Measurements from ENCODE around the gene SERINC3.

DNA sequence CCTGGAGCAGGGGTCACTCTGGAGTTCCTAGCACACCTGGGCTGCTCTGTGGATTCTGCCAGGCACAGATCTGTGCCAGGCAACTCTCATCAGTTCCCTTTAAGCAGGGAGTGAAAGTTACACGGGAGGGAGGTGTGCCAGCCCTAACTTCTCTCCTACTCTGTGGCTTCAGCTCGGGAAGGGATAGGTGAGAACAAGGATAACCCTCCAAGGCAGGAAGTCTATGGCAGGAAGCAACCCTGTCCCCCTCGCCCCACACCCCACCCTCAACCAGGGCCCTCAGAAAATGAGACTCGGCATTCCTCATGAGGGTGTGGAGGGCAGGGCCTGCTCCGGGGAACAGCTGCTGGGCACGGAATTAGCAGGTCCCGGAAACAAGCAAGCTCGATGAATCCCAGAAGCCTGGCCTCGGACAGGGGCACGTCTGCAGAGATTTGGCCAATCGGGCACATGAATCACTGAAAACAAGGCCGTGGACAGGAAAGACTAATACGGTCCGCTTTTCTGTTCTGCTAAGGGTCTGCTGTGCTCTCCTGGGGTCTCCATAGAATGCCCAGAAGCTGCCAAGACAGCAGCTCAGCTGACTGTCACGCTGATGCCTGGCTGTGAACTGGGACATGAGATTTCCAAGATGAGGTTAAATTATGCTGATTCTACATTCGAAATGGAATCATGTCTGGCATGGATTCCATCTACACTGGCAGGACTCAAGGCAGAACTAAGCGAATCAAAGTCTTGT lies 9.8 kb downstream of the JPH2 start:
- RRBS, result no CpG with 5 or more reads among the region's 17 CpGs

DNA sequence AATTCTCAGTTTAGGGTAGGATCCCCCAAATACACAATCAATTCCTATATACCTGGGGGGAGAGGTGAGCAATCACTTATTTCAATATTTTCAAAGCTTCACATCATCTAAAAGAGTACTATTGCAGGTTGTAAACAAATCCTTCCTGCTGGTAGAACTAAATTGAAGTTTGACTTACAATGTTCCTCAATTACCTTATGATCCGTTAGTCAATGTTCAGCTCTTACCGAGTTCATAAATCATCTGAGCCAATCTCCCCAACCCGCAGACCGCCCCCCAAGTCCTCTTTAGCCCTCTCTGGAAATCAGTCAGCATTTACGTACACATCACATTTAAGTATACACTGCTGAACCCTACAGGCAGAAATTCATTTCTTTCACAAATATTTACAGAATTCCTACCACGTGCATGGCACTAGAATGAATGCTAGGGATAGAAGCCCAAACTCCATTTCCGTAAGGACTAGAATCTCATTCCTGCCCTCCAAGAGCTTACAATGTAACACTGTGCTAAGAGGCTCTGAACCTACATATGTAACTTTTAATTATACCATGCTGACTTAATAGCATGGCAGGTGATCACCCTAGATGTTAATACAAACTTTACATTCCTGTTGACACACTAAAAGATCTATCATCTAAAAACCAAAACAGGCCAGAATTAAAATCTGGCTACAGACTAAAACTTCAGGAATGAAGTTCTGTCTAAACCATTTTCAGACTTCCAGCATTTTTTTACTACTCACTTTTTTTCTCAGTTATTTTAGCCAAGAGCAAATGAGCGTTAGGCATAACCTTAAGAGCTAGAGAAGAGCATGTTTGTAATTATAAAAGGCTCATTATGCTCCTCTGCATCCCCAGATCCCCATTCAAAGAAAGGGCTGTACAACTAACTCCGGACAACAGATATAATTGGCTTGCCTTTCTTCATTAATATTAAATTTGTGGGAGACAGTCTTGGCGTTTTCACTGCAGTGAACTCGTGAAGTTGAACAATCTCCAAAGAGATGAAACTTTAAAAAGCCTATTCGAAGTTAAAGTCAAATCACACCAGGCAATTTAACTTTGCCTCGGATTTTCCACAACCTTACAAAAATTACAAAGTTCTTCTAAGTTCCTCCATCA lies 1.6 kb downstream of the OSER1 start:
- RRBS, result no CpG with 5 or more reads among the region's 13 CpGs

DNA sequence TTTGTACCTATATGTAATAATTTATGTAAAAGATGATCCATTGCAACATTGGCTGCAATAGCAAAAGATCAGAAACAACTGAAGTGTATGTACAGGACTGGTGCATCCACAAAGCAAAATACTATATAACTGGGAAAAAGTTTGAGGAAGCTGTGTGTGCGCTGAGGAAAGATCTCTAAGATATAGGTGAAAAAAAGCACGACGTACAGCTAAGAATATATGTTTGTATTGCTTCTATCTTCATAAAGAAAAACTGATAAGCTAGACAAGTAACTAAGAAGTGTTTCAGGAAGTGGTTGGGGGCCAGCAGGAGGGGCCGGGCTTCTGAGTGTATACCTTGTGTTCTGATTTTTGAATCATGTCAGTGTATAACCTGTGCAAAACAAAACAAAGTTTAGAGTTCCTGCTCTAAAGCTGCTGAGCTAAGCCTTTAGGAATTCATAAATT lies 7.8 kb upstream of the OSER1 start:
- RRBS, result no CpG with 5 or more reads among the region's 4 CpGs

DNA sequence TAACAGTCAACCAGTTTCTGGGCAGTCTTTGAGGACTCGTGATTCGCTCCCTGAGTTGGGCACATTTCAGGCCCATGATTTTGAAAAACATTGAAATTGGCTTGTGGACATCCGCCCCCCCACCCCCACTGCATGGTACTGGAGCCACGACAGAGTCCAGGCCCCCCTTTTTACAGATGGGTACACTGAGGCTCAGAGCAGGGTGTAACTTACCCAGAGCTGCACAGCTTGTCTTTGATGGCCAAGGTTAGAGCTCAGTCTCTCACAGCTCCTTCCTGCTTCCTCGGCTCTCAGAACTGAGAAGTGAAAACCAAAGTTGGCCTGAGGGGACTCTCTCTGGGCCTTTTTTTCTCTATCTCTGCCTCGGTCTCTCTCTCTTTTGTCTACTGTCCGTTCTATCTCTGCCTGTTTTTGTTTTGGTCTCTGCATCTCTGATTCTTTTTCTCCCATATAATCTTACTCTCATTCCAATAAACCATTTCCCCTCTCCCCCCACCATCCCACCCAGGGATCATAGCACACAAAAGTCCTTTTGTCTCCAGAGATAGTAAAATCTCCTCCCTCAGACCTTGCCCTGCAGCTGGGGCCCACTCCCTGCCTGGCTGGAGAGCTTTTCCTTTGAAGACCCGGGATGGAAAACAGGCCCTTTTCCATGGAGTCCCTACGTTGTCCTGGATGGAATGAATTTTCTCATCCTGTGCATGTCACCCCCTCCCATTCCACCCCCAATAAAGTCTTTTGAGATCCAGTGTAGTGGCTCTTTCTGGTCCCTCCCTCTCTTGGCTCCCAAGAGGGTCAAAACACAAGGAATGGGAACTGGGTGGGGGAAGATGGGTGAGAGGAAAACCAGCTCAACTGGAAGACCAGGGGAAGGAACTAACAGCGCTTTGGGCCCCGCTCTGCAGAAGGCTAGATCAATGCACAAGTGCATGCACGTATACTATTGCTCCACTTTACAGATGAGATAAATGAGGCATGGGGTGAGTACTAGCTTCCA lies 3.5 kb upstream of the HNF4A start:
- RRBS, result no CpG with 5 or more reads among the region's 12 CpGs

DNA sequence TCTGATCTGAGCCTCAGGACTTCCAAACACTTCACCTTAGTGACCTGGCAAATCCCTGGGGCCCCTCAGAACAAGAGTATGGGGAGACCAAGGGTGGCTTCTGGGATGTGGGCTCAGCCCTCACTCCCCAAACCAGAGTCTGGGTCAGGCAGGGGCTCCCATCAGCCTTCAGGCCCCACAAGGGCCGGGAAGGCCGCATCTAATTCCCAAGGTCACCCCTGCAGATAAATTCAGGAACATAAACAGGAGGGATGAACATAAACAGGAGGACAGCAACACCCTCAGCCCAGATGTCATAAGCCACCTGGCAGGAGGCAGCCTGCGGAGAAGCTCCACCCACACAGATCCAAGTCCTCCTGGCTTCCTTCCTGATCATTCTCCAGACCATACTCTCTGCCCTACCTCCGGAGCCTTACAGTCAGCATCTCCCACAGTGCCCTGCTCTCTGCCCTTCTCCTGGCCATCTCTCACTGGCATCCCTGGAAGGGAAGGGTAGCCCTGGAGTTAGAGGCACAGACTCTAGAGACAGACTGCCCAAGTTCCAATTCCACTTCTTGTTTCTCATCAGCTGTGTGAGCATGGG lies 37.6 kb downstream of the HNF4A start:
- RRBS, result no CpG with 5 or more reads among the region's 4 CpGs

GRCh38 chr20:44395453-44396166 lies 40.1 kb downstream of the HNF4A start:
- RRBS, result 88% methylated on average over 1 of the region's 10 CpGs

- RRBS, result no CpG with 5 or more reads among the region's 7 CpGs
Observed at GRCh38 chr20:44430129-44430987, 45.3 kb upstream of the TTPAL start.

DNA sequence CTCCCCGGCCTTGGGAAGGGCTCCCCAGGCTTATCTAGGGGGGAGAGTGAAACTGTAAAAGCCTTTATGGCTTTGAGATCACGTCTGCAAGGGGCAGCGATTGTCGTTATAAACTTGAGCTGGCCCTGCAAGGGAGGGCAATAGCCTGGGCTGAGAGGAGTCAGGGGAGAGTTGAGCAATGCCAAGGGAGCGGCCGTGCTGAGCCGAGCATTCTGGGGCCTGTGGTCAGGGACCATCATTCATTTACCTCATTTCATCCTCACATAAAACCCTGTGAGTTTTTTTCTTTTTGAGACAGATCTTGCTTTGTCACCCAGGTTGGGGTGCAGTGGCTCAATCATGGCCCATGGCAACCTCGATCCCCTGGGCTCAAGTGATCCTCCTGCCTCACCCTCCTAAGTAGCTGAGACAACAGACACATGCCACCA lies 32.9 kb upstream of the TTPAL start:
- RRBS, result no CpG with 5 or more reads among the region's 8 CpGs

GRCh38 chr20:44492422-44492908 lies 16.8 kb downstream of the TTPAL start:
- RRBS, result no CpG with 5 or more reads among the region's 4 CpGs

GRCh38 chr20:44509079-44509337 lies 12.9 kb downstream of the SERINC3 start:
- RRBS, result no CpG with 5 or more reads among the region's 1 CpG

DNA sequence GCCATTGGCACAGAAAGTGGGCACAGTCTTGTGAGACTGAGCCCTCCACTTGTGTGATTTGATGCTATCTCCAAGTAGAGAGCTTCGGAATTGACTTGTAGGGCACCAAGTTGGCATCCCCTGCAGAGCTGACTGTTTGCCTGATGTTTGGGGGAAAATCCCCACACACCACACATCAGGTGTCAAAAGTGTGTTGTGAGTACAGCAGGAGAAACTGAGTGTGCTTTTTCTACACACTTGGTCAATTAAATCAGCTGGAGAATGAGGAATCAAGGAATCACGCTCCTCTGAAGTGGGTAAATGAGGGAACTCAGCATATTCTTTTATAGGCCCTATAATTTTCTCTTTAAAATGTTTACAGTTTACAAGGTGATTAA lies 962 bp downstream of the SERINC3 start:
- RRBS, result no CpG with 5 or more reads among the region's 2 CpGs

- RRBS, result 1% methylated on average over 30 of the region's 52 CpGs
Observed at GRCh38 chr20:44521297-44522436, at the start of gene SERINC3. SERINC3 (minus strand) TSS chr20:44522070.

DNA sequence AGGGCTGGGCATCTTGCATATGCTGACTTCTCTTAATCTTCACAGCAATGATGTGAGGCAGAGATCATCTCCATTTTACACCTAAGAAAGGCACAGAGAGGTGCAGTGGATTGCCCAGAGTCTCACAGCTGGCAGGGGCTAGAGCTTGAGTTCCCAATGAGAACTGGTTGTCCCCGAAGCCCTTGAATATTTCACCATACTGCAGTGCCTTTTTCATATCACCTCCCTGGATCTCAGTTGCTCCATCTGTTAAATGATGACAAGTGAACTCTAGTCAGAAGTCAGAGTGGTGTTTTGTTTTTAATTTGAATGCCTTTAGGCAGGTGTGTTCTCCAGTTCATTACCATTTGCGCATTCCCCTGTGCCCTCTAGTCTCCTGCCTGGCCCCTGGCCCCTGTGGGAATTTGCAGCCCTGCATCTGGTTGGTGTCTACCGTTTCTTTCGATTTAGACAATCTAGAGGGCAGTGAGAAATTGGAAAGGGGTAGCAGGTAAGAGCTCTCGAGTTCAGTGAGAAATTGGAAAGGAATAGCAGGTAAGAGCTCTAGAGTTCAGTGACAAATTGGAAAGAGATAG lies 3.1 kb downstream of the PKIG start:
- RRBS, result no CpG with 5 or more reads among the region's 5 CpGs

- RRBS, result no CpG with 5 or more reads among the region's 6 CpGs
Observed at GRCh38 chr20:44586857-44587567, 4.6 kb downstream of the PKIG start.

GRCh38 chr20:44616592-44617153 lies 34.3 kb downstream of the PKIG start:
- RRBS, result no CpG with 5 or more reads among the region's 17 CpGs

DNA sequence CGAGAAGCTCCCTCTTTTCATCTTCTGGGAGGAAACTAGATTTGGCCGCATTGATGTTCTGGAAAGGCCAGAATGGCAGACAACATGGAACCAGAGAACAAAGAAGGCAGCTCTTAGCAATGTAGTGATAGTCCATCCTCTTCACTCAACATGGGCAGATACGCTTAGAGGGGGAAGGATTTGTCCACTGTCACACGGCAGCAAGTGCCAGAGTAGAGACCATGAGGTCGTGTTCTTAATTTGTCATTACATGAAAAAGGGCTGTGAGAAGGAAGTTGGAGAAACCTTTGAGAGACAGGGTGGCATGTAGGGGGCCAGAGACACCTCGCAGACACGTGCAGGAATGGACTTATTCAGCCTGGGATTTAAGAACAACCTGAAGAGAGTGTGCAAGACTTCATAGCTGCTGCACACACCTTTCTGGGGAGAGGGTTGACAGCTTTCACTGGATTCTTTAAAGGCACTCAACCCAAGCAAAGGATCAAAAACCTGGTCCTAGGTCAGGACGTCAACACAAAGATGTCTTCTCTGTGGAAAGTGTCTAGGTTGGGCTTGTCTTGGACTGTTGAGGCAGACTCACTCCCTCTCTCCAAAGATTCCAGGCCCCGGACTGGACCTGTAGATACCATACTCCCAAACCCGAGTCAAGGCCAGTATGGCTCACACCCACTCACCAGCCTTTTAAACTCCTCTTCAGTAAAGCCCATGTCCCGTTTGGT lies 31.0 kb downstream of the ADA start:
- RRBS, result no CpG with 5 or more reads among the region's 11 CpGs

GRCh38 chr20:44671621-44671883 lies 20.1 kb upstream of the ADA start:
- RRBS, result no CpG with 5 or more reads among the region's 5 CpGs

GRCh38 chr20:44702746-44703530 lies 12.2 kb upstream of the CCN5 start:
- RRBS, result 32% methylated on average over 3 of the region's 20 CpGs

DNA sequence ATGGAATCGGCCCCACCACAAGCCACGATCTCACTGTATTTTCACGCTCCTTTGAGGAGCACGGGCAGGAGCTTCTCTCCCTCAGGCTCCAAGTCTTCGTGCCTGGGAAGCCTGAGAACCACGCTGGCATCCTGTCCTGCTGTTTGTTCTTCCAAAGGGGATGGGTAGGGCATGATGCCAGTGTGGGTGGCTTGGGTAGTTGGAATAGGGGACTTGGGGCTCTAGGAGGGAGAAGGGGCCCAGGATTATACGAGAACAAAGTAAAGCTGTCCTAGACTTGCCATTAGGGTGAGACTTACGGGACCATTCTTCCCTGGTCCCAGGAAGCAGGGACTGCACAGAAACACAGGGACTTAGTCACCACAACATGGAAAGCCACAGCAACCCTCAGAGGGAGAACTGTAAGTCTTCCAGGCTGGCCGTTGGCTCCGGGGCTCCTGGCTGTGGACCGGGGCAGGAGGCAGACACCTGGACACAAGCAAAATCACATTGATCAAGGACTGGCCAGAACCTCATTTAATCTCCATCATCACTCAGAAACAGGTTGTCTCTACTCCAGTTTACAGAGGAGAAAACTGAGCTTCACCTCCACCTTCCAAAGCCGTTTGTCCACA lies 1.3 kb downstream of the CCN5 start:
- RRBS, result no CpG with 5 or more reads among the region's 12 CpGs

DNA sequence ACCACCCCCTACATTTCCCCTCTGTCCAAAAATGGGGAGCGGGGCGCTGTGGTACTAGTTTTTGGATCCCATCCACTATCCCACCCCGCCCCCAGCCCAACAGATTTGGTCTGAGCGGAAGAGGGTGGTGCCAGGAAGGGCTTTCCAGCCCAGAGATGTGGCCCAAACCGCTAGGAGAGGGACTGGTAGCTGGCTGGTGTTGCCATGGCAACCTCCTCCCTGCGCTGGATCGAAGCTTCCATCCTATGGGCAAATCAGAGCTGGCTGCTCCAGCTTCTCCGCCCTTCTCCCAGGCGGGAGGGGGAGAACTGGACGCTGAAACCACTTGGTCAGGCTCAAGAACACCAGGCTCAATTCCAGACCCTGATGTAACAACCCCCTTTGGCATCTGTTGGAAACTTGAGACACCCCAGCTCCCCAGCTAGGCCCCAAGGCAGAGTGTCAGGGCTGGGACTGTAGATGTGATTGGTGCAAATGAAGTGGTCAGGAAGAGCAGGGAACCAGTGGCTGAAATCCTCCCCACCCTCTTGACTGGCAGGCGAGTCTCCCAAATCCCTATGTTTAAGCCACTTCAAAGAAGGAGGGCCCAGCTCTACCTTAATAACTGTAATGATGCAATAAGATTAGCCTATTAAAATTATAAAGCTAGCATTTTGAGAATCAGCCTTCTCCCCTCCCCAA lies 4.3 kb downstream of the RIMS4 start:
- RRBS, result no CpG with 5 or more reads among the region's 11 CpGs

Data from pericardium (tissue), 1 donor.